Sciatic nerve (tissue), 1 donor: ENCODE data around the genes RAB6B, RYK and EPHB1.

GRCh38 chr3:133753404-133753905, 7.3 kb downstream of the TF start:
- PRO-cap = no peak

DNA sequence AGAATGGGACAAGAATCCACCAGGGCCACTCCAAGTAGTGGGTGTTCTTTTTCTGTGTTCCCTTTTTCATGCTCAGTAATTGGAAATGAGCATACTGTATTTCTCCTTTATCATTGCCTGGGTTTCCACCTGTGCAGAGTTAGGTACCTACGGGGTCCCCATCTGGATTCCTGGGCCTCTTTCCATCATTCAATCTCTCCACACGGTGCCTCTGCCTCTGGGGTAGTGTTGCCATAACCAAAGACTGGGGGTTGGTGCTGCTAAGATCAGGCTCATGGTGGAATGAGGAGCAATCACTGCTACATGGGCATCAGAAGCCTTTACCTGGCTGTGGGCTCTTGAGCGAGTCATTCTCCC, 10.1 kb downstream of the TF start:
- PRO-cap = no peak

DNA sequence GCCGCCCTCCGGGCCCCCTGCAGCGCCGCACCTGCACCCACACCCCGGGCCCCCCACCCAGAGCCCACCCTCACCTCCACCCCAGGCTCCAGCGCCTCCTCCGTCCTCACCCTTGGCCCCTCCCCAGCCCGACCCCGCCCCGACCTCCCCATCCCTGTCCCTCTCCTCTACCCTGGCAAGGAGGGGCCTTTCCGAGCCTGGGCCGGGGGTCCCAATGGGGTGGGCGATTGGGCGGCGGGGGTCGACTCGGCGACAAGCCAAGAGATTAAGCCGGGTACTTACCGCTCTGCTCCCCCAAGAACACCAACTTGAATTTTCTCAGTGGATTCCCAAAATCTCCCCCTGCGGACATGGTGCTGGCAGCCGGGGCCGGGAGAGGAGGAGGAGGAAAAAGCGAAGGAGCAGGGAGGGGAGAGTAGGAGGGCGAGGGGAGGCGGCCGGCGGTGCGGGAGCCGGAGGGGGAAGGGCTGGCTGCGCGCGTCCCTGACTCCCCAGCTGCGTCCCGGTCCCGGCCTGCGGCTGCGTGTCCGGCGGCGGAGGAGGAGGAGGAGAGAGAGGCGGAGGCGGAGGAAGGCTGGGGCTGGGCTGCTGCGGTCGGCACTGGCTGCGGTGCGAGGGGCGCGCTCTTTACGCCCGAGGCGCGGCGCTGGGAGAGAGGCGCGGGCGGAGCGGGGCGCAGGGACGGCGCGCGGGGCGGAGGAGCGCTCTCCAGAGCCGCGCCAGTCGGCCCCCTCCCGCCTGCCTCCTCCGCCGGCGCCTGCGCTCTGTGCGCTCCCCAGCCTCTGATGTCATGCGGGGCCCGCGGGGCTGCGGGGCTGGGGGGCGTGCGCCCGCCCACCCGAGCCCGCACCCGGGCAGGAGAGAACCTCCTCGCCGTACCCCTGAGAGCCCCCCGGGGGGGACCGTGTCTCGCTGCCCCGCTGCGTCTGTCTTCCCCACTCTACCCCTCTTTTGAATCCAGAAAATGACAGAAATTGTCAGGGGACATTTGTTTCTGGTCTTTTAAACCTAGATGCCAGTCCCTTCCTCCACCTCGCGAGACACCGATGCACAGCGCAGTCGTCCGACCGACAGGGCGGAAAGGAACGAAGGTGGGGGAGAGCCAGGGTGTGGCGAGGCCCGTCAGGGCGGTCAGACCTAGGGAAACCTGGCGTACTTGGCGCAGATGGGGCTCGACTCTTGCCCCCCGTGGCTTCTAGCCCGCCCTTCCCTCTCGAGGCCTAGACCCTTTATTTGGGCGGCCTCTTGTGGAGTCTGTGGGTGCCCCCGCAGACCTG, at the start of gene RAB6B:
Gene RAB6B, minus strand, starts transcription at position 768 of the 1,277 bp plus-strand sequence.
- PRO-cap = bidirectional peak, plus-strand start at position 630 of the sequence, minus-strand start at position 521 of the sequence; bidirectional peak, plus-strand start at position 791 of the sequence, minus-strand start at position 740 of the sequence

- PRO-cap = no peak
Observed at GRCh38 chr3:133968202-133969121, 61.3 kb downstream of the SLCO2A1 start.

- PRO-cap = no peak
Observed at GRCh38 chr3:134038565-134039610, 9.2 kb upstream of the SLCO2A1 start.

DNA sequence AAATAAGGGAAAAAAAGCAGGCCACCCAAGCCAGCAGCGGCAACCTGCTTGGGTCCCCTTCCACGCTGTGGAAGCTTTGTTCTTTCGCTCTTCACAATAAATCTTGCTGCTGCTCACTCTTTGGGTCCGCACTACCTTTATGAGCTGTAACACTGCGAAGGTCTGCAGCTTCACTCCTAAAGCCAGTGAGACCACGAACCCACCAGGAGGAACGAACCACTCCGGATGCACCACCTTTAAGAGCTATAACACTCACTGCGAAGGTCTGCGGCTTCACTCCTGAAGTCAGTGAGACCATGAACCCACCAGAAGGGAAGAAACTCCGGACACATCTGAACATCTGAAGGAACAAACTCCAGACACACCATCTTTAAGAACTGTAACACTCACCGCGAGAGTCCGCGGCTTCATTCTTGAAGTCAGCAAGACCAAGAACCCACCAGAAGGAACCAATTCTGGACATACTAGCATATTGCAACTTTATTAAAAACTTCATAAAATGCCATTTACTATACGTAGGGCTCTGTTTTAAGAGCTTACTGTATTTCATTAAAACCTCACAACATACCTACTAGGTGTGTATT, 50.5 kb downstream of the RYK start:
- PRO-cap = no peak

- PRO-cap = bidirectional peak, plus-strand start at chr3:134250957, minus-strand start at chr3:134250826
Observed at GRCh38 chr3:134250727-134251294, at the start of gene RYK. TSS of gene RYK (minus strand) at chr3:134250859.

DNA sequence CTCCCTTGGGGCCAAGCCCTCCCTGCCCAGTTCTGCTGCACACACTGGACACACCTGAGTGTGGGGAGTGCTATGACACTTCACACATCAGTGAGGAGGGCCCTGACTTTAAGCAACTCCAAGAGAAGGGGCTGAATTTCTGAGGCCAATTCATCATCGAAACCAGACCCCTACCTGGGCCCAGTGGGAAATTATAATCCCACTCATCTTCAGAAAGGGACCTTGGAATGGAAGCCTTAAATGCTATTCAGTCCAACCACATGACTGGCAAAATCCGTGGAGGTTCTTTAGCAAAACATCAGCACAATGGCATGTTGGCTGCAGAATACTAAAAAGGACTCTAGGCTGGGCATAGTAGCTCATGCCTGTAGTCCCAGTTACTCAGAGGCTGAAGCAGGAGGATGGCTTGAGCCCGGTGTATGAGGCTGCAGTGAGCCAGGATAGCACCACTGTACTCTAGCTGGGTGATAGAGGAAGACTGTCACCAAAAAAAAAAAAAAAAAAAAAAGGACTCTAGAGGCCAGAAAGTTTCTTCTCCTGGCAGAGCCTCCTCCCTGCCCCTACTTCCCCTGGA, 60.5 kb upstream of the RYK start:
- PRO-cap = no peak

DNA sequence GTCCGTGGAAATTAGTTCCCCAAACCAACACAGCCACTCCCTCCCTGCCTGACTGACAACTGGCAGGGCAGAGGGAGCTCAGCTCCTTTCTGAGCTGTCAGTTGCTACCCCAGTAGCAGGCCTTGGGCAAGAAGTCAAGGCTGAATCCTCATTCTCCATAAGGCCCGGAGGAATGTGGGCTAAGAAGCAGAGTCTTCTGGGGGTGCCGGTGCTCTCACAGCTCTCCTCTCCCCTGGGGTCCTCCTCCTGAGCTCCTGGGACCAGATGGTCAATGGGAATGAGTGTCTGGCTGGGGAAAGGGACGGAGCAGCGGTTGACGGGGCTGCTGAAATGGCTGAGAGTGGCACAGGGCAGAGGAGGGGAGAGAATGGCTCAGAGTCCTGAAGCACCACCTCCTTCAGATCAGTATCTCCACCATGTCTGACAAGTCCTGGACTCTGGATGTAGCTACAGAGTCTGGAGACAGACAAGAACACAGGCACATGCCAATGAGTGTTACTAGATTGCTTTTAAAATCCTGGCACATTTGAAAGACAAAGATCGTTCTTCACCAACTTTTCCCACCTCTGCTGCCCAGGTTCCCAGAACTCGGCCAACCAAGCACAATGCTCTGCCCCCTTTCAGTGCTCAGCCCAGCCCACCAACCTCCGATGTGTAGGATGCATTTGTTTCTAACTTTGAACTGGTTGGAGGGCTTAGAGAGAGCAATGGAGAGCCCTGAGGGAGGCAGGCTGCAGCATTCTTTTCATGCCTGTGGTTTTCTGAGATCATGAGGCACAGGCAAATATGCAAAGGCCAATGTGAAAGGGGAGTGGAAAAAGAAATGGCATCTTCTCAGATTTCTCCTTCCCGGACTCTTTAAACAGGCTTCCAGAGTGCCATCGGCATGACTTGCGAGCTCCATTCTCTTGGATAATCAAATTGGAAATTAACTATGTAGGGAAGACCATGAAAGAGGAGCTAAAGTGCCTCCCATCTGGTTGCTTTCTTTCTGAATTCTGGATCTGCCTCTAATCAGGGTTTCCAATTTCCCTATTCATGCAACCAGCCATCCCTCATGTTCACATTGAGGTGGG, 16.6 kb downstream of the AMOTL2 start:
- PRO-cap = bidirectional peak, plus-strand start at position 861 of the sequence, minus-strand start at position 652 of the sequence

DNA sequence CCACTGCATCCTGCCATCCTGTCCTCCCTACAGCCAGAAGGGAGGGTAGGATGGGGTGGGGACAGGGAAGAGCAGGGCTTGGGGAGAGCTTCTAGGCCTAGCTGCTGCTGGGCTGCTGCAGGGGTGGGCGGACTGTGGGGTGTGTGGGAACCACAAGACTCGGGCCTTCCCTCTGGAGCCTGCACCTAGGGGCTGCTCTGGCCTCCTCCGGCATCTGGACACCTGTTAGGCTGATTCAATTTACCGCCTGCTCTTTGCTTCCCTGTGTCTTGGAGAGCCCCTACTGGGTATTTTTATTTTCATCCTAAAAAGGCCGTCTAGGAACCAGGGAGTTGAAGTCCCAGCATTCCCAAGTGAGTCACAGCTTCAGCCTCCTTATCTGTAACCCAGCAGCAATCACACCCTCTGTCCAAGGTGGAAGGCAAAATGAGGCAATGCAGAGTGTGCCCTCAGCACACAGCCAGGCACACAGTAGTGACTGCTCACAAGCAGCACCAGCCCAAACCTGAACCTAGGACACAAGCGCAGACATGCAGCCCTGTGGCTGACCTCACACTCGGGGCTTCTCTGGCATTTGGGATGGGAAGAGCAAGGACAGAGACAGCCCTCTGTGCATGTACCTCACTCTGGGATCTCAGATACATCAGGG, 13.2 kb upstream of the KY start:
- PRO-cap = no peak

DNA sequence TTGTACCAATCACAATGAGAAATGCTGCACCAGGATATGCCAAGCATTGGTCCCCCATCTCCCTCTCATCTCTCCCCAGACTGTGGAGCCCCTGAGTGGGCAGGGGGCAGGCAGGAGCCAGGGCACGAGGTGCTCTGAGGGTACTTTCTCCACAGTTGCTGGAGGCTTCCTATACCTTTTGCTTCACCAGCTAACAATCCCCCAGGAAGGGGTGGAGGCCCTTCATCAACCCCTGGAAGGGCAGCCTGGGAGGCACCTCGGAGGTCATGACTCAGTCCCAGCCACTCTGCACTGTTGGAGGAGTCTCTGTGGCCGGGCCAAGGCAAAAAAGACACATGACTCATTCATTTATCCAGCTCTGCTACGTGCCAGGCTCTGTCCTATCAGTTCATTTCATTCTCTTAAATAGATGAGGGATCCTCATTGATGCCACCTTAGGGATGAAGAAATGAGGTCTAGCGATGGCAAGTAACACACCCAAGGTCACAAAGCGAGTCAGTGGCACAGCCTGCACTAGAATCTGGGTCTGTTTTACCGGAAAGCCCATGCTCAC, 15.7 kb upstream of the KY start:
- PRO-cap = no peak

DNA sequence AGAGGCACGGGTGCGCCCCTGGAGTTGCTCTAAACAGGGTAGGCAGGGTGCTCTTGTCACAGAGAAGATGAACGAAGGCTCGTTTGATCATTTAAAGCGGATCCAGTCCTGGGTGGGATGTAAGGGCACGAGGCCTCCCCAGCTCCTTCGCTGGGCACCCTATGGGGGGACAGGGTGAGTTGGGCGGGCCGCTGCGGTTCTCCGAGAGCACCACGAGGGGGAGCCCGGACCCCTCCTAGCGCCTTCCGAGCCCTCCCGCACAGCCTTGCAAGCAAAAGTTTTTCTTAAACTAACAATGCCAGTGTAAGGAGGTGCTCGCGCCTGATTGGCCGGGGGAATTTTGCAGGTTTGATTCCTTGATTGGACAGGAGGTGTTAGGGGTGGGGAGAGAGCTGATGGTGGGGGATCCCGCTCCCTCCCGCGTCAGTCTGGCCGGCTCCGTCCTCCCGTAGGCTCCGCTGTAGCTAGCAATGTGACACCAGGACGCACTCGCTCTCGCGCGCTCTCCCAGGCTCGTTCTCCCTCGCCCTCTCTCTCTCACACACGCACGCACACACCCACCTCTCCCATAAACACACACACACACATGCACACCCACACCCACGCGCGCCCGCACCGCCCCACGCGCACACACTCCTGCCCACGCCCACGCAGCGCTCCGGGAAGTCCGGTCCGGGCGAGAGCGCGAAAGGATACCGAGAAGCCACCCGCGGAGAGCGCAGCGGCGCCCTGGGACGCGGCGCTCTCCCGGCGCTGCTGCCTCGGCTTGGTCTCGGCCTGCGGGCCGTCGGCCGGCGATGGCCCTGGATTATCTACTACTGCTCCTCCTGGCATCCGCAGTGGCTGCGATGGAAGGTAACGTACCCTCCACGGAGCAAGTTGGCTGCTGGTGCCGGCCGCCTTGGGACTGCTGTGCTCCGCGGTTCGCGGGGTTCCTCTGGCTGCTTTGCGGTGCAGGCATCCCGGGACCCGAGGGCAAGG, at the start of gene EPHB1:
Gene EPHB1, plus strand, starts transcription at position 426 of the 981 bp plus-strand sequence.
- PRO-cap = unidirectional peak, plus-strand start at position 426 of the sequence

- PRO-cap = no peak
Observed at GRCh38 chr3:135259442-135260196, 464.6 kb downstream of the EPHB1 start.

GRCh38 chr3:135658903-135659349, 306.6 kb upstream of the PPP2R3A start:
- PRO-cap = no peak

GRCh38 chr3:136001114-136001750, 35.7 kb downstream of the PPP2R3A start:
- PRO-cap = no peak

- PRO-cap = bidirectional peak, plus-strand start at chr3:136194745, minus-strand start at chr3:136194466
Observed at GRCh38 chr3:136194158-136194620, 1.9 kb downstream of the MSL2 start.

- PRO-cap = bidirectional peak, plus-strand start at chr3:136196966, minus-strand start at chr3:136196865; bidirectional peak, plus-strand start at chr3:136197138, minus-strand start at chr3:136197069; unidirectional peak, minus-strand start at chr3:136197252
Observed at GRCh38 chr3:136196685-136197487, 751 bp upstream of the MSL2 start.

- PRO-cap = no peak
Observed at GRCh38 chr3:136632549-136632960, 119.6 kb downstream of the STAG1 start.

DNA sequence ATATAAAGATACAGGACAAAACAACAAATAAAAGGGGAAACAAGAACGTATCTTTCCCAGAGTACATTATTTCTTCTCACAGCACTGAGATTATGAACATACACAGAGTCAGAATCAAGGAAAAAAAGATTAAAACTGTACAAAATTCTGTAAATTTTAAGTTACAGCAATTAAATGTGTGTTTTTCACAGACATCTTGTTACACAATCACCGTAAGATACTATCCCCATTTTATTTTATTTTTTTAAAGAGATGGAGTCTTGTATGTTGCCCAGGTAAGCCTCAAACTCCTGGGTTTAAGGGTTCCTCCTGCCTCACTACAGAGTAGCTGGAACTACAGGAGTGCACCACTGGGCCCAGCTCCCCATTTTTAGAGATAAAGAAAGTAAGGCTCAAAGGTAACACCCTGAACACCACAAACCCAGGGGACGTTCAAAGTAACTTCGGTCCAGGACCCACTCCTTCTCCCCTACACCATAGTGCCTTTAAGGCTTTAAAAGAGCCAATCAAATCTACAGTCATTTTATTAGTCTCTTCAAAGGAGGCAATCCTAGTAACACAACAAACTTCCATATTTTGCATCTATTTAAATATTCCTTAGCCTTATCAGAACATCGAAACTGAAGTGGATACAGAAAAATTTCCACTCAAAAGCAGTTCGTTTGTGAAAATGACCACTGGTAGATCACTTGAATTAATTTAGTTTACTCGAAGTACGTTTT, 2.1 kb downstream of the STAG1 start:
- PRO-cap = no peak

DNA sequence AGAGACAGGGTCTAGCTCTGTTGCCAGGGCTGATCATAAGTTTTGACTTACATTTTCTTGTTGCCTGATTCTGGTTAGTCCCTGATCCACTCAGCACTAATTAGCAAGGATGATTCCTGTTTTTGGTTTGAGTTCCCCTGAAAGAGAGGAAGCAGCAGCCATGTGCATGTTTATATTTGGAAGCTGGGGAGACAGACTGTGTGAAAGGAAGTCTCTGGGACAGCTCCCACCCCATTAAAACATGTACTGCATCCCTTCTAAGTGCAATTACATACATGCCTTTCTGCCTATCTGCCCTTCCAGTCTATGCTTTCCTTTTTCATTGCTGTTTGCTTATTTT, 3.6 kb upstream of the NCK1 start:
- PRO-cap = no peak